Endometrial microvascular endothelial cells (primary cell): ENCODE measurements around the gene SLC6A20.

GRCh38 chr3:45045792-45046284, 19.7 kb downstream of the CLEC3B start:
- RAMPAGE, long total RNA, result no peak

DNA sequence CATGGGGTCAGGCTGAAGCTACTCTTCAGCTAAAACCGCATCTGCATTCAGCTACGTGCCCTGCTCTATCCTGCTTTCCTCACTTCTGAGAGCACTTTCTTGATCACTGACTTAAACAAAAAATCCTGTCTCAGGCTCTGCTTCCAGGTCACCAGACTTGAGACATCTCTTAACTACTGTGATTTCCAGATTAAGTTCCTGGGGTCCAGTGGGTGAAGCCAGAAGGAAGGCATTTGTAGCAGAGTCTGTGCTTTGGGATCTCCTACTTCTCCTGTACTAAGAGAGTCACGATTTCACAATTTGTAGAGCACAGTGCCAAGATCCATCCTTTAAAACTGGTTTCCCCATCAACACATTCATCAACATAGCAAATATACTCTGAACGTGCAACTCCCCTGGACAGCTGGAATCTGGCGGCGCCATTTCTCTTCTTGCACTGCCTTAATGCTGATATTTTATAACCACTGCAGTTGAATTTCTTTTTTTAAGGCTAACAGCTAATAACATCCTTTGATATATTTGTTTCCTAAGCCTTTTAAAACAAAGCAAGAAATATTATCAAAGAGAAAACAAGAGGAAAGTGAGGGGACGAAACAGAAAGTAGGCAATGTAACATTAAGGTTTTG, 33.2 kb downstream of the CDCP1 start:
- RAMPAGE, long total RNA, result no peak

GRCh38 chr3:45138783-45139422, 7.3 kb downstream of the CDCP1 start:
- RAMPAGE, long total RNA, result no peak

DNA sequence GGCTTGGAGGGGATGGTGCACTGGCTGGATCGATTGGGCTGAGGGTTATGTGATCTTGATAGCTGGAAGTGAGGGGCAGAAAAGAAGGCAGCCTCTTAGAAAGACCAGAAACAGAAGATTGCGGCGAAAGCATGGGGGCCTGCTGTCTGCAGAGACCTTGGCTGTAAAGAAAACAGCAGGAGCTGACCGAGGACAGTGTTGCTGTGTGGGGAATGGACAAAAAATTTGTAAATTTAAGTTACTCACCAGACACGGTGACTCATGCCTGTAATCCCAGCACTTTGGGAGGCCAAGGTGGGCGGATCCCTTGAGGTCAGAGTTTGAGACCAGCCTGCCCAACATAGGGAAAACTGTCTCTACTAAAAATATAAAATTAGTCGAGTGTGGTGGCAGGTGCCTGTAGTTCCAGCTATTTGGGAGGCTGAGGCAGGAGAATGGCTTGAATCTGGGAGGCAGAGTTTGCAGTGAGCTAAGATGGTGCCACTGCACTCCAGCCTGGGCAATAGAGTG, 7.1 kb downstream of the TMEM158 start:
- RAMPAGE, long total RNA, result no peak

- RAMPAGE, long total RNA, result no peak
These were observed 1.7 kb downstream of the LIMD1 start for GRCh38 chr3:45596216-45596758.

GRCh38 chr3:45653781-45654133, 35.4 kb upstream of the SACM1L start:
- RAMPAGE, long total RNA, result no peak

DNA sequence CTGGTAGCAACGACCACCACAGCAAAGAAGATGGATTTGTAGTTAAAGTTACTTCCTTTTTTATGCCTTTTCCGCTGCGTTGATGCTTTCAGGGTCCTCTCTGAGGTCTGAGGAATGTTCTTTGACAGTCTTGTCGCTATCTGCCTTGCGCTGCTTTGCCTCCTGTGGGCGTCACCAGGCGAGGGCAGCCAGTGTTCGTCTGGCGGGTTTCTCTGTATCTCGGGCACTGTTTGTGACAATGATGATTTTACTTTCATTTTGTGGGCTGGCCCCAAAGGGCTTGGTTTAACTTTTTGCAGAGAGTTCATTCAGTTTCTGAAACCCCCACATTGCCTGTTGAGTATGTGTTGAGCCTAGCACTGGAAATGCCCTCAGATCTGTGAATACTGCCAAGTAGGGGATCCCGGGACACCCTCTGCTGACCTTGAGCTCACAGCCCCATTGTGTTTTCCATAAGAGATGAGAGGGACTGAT, 24.6 kb upstream of the SACM1L start:
- RAMPAGE, long total RNA, result no peak

- RAMPAGE, long total RNA, result no peak
These were observed 1.2 kb upstream of the SACM1L start for GRCh38 chr3:45688112-45688369.

GRCh38 chr3:45796138-45796916, at the start of gene SLC6A20:
Gene SLC6A20, minus strand, starts transcription at chr3:45796536.
- RAMPAGE, long total RNA, result no peak

DNA sequence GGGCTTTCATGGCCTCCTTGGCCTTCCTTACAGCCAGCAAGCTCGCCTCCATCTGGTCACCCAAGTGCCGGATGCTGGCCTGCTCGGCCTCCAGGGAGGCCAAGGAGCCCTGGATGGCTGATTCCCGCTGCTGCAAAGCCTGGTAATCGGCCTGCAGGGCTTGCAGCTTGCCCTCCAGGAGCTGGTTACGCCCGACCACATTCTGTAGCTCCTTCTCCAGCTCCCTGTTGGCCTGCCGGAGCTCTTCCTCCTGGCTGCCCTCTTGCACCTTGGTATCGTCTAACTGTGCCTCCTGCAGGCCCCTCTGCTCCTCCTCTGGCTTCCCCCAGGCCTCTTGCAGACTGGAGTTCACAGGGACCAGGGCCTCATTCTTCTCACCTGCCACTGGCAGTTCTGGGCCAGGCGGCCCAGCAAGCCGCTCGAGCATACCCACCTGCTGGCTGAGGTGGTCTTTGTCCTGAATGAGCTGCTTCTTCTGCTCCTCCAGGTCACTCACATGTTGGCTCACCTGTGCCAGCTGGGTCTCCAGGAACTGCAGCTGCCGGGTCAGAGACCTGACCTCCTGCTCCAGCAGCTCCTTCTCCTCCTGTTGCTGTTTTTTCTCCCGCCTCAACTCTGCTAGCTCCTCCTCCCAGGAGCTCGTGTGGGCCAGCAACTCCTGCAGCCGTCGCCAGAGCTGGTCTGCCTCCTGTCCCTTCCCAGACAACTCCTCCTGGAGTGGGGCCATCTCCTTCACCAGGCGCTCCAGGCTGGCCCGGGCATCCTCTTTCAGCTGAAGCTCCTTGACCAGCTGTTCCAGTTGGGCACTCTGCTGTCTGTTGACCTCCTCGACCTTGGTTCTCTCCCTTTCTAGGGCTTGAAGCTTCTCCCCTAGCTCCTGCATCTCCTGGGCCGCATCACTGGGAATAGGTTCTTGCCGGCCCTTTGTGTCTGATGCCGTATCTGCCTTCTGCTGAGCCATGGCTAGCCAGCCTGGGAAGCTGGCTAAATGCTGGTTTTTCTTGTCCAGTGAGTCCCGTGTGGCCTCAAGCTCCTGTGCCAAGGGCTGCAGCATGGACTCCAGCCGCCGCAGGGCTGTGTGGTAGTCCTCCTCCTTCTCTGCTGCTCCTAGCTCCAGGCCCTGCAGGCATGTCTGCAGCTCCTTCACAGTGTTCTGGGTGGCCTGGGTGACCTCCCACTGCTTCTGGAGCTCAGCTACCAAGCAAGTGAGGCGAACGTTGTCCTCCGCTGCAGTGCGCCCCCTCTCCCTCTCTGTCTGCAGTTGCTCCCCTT, 24.4 kb downstream of the CXCR6 start:
- RAMPAGE, long total RNA, result no peak

DNA sequence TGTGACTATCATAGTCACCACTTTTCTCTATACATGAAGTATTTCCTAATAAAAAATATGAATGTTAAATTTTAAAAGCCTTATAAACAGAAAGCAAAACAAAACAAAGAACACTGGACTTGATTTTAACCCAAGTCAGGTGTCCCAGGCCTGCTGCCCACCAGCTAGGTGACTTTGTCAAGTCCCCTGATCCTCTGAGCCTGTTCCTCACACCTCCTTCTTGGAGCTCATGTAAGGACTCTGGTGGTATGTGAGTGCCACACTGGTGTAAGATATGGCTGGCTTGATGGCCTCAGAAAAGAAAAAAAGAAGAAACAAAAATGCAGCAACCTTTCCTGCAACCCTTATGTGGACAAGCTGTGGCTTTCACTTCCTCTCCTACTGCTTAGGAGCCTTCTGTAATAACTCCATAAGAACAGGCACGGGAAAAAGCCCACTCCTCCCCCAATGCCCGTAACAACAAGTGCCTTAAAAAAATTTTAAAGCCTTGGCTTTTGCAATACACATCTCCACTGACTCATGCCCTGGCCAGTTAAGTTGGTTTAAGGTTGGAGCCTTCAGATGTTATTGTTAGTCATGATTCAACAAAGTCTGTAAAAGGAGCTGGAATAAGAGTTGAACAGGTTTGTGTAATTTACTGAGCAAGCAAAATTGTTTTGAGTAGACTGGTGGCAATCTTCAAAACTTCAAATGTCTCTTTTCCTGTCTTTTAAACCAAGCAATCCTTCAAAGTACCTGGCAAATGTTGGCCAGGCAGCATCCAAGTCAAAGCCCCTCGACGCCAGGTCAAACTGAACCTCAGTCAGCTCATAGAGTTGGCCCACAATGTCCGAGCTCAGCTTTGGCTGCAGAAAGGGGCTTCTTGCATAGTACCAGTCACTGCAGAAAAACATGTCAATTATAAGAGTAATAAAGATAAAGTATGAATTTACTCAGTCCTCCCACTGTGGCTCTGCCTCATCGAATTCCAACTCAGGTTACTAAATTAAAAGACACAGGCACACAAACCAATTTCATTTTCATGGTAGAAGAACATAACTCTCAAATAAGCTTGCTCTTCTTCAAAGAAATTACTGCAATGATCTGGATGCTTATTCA, 22.9 kb downstream of the FYCO1 start:
- RAMPAGE, long total RNA, result no peak

DNA sequence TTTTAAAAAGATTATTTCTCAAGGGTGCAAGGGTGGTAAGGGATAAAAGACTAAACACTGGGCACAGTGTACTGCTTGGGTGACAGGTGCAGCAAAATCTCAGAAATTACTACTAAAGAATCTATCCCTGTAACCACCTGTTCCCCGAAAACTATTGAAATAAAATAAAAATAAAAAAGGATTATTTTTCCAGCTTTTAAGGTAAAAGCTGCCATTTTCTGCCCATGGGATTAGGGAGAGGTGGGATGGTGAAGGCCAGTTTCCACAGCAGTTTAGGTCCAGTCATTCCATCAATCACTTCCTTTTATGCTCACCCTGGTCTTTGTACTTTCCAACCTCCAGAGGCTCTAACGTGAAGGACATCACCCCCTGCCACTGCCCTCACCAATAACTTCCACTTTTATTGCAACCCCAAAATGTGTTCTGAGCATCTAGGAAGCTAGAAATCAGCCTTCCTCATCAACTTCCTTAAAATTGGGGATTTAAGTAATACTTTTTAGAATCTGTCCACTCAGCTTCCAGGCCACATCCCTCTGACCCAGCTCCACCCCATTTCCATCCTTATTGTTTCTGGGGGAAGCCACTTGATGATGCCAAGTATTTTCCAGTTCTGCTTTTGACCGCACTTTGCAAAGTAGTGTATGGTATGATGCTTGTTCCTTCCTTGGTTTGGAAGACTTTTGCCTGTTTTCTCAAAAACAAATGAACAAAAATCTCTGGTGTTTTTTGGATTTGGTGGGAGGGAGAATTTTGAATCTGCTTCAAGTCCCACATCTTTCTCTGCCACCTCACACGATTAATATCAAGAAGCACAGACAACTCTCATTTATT, 73.5 kb upstream of the XCR1 start:
- RAMPAGE, long total RNA, result no peak

- RAMPAGE, long total RNA, result no peak
These were observed 1.9 kb downstream of the CCR1 start for GRCh38 chr3:46206197-46206637.

DNA sequence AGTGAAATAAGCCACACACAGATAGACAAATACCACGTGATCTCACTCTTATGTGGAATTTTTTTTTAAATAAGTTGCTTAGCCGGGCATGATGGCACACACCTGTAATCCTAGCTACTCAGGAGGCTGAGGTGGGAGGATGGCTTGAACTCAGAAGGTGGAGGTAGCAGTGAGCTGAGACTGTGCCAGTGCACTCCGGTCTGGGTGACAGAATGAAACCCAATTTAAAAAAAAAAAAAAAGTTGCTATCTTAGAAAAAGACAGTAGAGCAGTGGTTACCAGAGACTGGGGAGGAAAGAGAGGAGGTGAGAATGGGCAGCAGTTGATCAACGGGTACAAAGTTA, 915 bp upstream of the CCR2 start:
- RAMPAGE, long total RNA, result no peak

DNA sequence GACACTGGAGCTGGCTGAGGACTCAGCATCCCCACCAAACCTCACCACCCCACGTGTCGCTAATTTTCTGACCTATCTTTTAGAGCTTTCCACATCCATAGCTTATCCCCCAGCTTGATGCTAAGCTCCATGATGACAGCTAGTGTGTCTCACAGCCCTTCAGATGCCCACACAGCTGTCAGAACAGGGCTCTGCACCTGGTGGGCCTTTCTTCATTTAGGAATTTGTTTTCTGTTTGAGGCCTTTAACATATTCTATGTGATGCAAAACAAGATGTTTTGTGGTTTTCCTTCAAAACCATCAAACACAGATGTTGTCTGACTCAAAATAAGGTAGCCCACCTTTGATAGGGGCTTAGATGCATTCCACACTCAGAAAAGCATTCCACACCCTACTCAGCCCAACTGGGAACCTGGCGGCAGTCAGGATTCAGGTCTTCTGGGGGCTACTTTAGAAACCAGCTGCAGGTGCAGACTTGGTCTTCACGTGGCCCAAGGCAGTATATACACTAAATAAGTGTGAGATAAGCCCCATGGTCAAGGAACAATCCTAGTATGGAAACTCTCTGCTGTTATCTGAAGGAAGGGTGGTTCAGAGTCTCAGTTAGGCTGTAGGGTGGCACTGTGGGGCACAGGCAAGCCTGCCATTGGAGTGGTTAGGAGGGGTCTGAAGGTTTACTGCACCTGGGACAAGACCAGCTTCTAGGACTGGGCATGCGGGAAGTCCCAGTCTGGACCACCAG, 20.2 kb downstream of the LRRC2 start:
- RAMPAGE, long total RNA, result no peak

- RAMPAGE, long total RNA, result no peak
These were observed 11.3 kb downstream of the PTH1R start for GRCh38 chr3:46888692-46889251.

GRCh38 chr3:46892998-46893428, 15.5 kb downstream of the PTH1R start:
- RAMPAGE, long total RNA, result no peak

DNA sequence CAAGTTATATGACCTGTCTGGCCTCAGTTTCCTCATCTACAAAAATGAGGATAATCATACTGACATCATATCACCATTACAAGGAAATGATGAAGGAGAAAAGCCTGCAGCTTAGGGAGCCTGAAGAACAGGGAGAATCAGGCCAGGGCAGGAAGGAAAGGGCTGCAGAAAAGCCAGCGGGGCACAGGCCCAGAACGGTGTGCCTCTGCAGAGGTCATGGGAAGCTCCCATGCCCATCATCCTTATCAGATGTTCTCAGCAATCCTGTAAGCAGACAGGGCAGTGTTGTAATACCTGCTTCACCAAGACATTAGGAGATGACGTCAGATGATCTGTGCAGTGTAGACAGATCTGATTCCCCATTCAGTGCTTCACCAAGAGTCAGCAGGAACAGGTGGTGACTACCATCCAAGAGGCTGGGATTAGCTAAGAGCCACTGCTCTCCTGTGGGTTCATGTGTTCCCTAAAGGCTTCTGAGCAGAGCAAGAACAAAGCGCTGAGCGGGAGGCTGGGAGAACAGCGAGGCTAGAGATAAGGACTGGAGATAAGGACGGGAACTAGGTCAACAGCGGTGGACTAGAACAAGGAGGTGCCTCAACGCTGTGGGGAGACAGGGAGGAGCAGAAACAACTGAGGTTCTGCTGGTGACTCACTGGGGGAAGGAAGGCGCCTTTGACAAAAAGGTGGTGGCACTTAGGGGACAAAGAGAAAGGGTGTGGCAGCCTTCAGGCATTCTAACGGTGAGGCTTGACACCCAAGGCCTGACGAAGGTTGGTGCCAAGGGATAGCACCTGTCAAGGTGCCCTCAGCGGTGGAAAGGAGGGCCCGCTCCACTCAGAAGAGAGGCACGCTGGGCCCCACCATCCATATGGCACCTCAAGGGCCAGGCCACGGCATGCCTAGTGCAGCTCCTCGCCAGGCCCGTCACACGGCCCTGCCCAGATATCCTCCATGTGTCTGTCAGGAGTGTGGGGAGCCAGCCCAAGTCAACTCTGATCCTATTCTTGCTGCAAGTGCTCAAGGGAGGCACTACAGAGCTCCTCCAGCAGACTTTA, 28.4 kb downstream of the CCDC12 start:
- RAMPAGE, long total RNA, result no peak

GRCh38 chr3:47005404-47006254, 26.2 kb downstream of the NBEAL2 start:
- RAMPAGE, long total RNA, result no peak

DNA sequence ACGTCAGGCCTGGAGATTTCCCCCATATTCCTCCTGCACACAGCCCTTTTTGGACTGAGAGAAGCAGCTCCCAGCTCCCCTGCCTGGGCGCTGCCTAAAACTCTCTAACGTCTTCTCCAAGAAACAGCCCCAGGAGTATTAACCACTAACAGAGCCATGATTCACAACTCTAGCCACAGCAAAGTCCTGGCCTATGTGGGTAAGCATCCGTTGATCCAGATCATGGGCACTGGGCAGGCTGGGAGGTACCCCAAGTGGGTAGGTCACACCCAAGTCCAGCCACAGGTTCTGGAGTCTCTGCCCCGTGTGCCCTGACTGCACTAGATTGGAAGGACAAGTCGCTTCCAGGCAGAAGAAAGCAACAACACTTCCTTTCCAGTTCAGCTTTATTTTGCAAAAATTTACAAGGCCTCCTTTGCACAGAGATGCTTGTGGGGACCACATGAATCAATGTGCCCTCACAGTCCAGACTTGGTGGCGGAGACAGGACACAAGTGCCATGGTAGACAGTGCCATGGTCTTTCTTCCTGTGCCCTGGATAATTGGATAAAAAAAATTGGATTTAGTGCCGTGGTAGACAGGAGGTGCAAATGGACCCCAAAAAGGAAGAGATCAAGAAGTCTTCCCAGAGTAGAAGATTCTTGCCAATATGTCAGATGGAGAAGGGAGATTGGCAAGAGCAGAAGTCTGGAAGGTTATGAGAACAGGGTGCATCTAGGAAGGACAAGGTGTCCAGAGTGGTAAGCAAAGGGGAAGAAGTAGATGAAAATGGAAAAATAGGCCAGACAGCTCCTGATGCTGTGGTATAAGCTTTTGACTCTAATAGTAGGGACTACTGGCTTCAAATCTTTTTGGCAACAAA, 32.2 kb downstream of the NBEAL2 start:
- RAMPAGE, long total RNA, result no peak